ENCODE measurements around a stretch of chr10.

DNA sequence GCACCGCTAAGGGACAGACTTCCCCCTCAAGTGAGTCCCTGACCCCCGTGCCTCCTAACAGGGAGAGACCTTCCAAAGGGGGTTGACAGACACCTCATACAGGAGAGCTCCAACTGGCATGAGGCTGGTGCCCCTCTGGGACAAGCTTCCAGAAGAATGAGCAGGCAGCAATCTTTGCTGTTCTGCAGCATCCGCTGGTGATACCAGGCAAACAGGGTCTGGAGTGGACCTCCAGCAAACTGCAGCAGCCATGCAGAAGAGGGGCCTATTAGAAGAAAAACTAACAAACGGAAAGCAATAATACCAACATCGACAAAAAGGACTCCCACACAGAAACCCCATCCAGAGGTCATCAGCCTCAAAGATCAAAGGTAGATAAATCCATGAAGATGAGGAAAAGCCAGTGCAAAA is 280.8 kb downstream of the SH2D4B start:
- PRO-cap: no peak

- PRO-cap: no peak
Observed at GRCh38 chr10:80896859-80897465, 359.3 kb downstream of the SH2D4B start.

DNA sequence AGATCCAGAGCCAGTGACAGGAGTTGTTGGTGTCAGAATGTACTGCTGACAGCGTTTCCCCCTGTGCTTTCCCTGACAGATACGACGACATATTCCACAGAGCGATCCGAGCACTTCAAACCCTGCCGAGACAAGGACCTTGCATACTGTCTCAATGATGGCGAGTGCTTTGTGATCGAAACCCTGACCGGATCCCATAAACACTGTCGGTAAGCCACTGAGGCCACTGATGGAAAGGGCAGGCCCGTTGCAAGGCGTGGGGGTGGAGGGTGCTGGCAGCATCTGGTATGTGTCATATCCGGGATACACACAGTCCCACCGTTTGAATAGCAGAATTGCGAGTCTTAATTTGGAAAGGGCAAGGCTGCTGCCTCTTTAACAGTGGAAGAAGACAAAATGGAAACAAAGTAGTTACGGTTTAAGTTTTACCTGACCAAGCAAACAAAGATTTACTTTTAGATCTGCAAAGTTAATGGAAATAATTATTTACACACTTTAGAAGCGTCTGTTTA is 483.7 kb downstream of the NRG3 start:
- PRO-cap: no peak

DNA sequence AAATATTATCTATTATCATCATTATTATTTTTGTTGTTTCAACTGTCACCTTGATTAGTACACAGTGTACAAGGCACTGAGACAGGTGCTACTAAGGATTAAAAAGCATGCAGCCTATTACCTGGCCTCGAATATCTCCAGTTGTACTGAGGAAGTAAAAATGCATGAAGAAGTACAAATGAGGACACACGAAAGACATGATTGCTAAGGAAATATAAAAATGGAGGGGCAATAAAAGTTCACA is 869.8 kb downstream of the NRG3 start:
- PRO-cap: no peak

- PRO-cap: no peak
Observed at GRCh38 chr10:83272586-83273038, 866.7 kb upstream of the GHITM start.

GRCh38 chr10:84146024-84147251 is 7.1 kb downstream of the GHITM start:
- PRO-cap: no peak

- PRO-cap: no peak
Observed at GRCh38 chr10:84198314-84198636, 3.9 kb downstream of the CDHR1 start.

- PRO-cap: no peak
Observed at GRCh38 chr10:84296401-84297135, 31.8 kb upstream of the CCSER2 start.

DNA sequence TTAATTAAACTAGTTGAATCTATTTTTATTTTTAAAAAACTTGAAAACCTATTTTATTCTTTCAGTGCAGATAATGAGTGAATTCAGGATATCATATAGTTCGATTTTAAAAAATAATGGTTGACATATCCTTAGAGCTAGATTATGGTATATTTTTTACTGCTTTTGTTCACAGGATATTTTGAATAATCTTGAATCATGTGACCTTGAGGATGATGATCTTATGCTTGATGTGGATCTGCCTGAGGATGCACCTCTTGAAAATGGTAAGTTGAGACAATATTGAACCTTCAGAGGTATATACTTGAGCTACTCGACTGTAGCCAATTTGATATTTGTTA is 89.2 kb downstream of the CCSER2 start:
- PRO-cap: no peak

DNA sequence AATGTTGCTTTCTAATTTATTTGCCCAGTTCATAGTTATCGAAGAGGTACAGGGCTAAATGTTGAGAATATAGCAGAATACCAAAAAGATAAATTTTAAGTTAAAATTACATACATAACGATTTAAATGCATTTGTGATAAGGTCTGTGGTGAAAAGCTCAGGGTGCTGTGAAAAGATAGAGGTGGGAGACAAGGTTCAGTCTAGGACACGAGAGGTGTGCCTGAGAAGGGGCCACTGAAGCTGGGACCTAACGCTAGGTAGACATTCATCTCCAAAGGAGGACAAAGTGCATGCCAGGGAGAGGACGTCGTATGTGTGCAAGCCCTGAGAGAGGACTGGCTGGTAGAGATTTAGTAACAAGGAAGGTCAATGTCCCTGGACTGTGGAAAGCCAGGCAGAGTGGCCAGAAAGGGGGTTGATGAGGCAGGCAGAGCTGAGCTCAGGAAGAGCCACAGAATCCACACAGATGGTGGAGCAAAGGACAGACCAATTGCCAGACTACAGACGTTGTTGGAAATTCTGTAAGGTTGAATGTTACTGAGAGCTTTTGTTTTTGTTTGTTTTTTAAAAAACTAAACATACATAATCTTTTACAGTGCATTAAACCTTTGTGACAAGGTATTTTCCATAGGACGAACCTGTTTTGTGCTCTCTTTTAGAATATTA is 817.6 kb downstream of the CCSER2 start:
- PRO-cap: no peak

GRCh38 chr10:86163306-86163892 is 203.2 kb downstream of the GRID1 start:
- PRO-cap: no peak

DNA sequence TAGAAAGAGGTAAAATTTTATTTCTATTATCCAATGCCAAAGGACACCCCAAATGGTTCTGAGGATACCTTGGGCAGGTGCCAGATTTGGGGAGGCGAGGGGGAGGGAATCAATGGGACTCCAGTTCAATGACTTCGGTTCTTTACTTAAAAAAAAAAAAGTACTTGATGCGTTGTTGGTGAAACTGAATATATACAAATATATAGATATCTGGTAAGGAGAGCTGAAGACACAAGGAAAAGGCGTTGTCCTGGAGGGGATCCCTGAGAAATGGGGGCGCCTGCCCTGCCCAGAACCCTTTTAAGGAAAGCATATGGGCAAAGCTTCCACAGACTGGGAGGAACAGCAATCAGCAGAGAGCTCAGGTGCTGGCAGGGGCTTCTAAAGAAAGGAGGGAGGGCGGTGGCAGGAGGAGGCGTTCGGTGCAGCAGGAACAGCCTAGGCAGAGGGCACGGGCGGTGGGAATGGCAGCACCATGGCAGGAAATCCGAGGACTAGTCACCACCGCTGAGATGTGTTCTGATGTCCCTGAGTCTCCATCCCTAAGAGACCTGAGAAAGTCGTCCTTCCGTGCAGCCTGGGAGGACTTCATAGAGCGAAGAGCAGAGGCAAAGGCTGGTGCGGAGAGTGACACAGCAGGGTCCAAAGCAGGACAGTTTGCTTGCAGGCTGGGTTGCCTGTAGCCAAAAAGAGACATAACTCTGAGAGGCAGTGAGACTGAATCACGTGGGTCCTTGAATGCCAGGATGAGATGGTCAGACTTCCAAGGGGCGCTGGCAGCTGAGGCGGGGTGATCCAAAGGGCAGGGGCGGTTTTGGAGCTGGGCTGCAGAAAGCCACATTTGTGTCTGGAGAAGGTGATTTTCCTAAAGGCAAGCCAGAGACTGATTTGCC is 35.6 kb upstream of the GRID1 start:
- PRO-cap: no peak

- PRO-cap: bidirectional peak, plus-strand start at chr10:86521932, minus-strand start at chr10:86521771
Observed at GRCh38 chr10:86521866-86522801, 542 bp upstream of the WAPL start.

DNA sequence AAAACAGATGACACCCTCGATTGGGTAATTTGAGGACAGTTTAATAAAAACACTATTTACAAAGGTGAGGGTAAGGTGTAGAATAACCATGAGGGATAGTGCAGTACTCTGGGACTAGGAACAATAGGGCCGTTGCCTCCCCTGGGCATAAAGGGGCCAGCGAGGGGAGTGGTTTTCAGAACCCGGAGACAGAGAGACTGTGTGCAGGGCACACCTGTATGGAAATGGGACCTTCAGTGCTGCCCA is 35.2 kb upstream of the WAPL start:
- PRO-cap: no peak

GRCh38 chr10:86648924-86649709 is 5.2 kb upstream of the OPN4 start:
- PRO-cap: no peak

GRCh38 chr10:86665855-86666955 is 2.1 kb upstream of the LDB3 start:
- PRO-cap: no peak

DNA sequence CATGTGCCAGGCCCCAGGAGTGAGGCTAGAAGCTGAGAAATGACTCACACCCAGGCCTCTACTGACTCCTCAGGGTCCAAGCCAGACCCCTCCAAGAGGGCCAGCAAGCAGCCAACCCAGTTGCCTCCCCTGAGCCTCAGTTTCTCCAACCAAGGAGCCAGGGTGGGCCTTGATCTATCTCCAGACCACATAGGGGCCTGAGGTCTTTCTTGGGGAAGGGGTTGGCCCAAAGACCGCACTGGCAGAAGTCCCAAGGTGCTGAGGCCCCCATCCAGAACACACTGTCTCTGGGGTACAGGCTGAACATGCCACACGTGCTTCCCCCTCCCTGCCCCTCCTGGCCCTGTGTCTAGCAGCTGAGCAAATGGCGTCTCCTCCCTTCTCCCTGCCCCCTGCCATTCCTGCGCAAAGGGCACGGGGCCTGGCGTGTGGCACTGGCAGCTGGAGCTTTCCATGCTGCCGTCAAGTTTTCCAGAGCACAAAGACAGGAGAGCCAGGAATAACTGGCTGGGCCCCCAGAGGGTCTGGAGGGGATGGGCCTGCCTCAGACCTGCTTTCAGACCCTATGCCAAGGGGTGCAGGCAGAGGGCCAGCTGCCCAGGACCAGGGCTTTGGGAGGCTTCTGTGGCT is 978 bp upstream of the LDB3 start:
- PRO-cap: no peak

- PRO-cap: no peak
Observed at GRCh38 chr10:86681203-86681605, 12.9 kb downstream of the LDB3 start.

DNA sequence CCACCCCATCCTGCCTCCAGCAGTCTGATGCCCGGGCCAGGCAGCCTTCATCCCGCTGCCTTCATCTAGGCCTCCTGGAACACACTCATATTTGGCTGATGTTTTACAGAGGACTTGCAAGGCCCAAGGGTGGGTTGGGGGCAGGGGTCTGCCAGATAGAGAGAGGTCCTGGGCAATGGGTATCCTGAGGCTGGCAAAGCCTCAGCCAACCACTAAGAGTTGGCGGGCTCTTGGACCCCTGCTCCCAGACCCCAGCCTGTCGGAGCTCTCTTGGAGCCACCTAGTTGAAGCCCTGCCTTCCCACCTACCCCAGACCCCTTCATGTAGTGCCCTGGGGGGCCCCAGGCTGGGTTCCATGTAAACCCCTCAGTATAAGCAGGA is 32.8 kb downstream of the LDB3 start:
- PRO-cap: no peak

- PRO-cap: no peak
Observed at GRCh38 chr10:86841039-86841765, 84.8 kb downstream of the BMPR1A start.

Data from mesenteric fat pad (tissue), 1 donor.